ENCODE results near the genes PRCP, PCF11 and ANKRD42.

- PRO-cap, 2 experiments: no peak in any of the 2 experiments
These were observed 12.3 kb upstream of the THRSP start for GRCh38 chr11:78051087-78052006.

DNA sequence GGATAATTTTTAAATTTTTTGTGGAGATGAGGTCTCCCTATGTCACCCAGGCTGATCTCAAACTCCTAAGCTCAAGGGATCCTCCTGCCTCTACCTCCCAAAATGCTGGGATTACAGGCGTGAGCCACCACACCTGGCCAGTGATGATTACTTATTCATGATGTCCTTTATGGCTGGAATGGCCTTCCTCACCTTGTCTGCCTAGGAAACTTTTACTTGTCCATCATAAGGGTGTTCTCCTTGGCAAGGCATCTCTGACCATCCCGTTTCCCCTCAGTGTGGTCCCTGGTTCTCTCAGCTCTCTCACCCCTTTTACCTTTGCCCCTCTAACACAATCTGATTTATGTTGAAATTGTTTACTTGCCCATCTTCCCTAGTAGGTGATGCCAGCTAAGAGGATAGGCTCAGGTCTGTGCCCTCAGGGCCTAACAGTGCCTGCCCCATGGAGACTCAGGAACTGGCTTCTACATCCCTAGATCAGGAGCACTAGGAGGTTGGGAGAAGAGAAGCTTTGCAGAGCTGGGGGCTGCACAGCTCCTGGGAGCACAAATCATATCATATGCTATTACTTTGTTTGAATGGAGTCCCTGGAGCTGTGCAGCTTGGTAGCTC, 21.1 kb upstream of the ALG8 start:
- PRO-cap, 2 experiments: no peak in any of the 2 experiments

DNA sequence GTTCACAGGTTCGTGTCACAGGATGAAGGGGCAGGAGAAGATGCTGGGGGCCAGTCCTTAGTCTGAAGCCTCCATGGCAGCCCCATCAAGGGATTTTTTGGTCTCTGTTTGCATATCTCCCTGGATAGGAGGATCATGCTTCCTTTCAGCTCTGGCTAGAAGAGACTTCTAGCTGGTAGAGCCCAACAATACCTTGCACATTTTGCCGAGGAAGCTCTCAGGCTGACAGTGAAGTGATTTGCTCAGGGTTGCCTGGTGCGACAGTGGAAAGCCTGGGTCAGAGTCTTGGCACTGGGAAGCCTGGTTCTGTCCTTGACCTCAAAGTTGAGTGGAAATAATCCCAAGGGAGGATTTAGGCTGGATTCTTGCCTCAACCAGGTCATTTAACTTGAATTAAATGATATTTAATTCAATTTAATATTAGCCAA, 24.3 kb upstream of the ALG8 start:
- PRO-cap, 2 experiments: no peak in any of the 2 experiments

- PRO-cap, 2 experiments: no peak in any of the 2 experiments
These were observed 1.0 kb downstream of the KCTD21 start for GRCh38 chr11:78187367-78187807.

GRCh38 chr11:78374862-78375225, 42.8 kb downstream of the GAB2 start:
- PRO-cap, 2 experiments: no peak in any of the 2 experiments

DNA sequence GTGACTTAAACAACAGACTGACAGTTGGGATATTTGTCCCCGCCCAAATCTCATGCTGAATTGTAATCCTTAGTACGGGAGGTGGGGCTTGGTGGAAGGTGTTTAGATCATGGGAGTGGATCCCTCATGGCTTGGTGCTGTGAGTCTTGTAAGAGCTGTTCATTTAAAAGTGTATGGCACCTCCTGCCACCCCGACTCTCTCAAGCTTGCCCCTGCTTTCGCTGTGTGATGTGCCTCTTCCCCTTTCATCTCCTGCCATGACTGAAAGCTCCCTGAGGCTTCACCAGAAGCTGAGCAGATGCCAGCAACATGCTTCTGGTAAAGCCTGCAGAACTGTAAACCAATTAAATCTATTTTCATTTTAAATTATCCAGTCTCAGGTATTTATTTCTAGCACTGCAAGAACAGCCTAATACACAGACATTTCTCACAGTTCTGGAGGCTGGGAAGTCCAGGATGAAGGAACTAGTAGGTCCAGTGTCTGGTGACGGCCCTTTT, 40.8 kb downstream of the GAB2 start:
- PRO-cap, 2 experiments: no peak in any of the 2 experiments

DNA sequence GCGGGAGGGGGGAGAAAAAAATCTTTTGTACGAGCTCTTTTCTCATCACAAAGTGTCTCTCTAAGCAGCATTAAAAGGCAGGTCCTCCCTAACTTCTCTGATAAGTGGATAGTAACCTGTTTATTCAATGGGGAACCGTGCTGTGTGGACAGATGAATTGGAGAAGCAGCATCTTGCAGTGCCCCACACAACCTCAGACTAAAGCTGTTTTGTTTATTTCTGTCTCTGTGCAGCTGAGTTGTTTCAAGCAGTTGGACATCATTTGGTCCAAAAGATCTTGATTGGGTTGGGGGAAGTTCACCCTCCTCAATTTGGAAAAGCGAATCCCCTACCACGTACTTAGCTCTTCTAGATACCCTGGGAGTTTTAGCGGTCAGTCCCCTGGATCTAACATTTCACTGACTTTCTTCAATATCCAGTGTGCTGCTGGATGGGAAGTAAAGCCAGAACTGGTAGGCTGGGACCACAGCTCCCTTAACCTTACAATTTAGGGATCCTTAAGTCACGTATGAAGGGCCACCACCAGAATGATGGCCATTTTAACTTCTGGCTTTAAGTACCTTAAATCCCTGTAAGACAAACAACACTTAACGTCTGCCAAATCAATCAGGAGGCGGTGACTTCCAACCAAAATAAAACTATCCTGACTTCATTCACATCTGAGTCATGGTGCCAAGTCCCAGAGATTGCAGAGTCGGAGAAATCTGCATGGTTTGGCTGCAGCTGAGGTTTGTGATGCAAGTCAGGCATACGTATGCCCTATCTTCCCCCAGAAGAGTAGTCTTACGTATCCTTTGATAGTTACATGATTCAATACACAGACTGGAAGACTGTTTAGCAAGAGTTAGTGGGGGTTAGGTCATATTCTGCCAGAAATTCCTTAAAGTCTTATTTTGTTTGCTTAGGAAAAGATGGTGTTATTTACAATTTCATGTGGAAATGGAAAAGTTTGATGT, 1.5 kb upstream of the GAB2 start:
- PRO-cap, 2 experiments: no peak in any of the 2 experiments

DNA sequence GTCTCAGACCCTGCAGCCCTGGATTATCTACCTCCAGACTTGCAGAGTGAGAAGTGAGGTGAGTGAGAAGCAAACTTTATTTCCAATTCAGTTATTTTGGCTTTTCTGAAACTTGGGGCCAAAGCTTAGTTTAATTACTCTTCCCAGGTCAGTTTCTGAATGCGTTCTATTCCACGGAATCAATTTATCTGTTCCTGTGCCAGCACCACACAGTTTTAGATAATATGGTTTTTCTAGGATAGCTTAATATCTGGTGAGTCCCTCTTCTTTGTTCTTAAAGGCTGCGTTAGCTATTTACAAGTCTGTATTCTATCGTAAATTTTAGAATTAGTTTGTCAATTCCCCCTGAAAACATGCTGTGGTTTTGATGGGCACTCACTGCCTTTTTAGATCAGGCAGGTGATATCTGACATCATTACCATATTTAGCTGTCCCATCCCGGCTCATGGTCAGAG, 150.3 kb upstream of the NARS2 start:
- PRO-cap, 2 experiments: no peak in any of the 2 experiments

GRCh38 chr11:78833354-78833803, 258.7 kb upstream of the NARS2 start:
- PRO-cap, 2 experiments: no peak in any of the 2 experiments

GRCh38 chr11:79086924-79088102, 353.5 kb downstream of the TENM4 start:
- PRO-cap, 2 experiments: no peak in any of the 2 experiments

GRCh38 chr11:81709802-81710039, 1023.9 kb downstream of the FAM181B start:
- PRO-cap, 2 experiments: no peak in any of the 2 experiments

GRCh38 chr11:82899994-82900251, 307 bp downstream of the PRCP start:
- PRO-cap, 2 experiments: no peak in any of the 2 experiments

DNA sequence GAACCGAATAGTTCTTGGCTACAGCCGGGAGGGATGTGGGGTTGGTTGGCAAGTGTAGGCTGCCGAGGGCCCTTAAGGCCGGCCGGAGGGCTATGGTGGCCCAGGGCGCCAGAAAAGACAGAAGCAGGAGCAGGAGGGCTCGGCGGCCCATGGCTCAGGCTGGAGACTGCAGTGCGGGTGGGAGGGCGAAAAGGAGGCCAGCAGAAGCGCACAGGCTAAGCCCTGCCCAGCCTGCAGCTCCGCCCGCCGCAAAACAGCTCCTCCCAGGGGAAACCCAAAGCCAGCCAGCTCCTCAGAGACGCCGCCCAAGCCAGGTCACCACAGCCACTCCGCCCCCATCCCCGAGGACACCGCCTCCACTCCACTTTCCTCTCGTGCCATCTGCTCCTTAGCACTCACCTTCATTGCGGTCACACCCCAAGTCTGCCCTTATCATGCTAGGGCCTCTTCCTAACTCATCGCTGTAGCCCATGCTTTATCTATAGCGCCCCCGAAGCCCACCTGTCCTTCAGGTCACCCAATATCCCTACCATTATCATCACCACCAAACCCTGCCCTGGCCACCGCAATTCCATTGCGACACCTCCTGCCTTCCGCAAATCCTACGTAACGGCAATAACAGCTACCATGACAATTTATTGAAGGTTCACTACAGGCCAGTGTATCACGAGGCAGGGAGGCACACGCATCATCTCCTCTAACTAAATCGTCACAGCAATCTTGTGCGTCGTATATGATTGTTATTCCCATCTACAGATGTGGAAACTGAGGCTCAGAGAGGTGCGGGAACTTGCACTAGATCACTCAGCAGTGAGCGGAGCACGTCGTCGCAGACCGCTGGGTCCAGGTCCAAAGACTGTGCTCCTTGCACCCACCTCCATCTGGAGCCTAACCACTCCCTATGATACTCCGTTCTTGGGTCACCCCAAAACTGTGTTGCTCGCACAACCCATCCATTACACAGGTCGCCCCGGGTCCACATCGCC, at the start of gene PRCP:
PRCP (minus strand) TSS at position 179 of the 986 bp plus-strand sequence.
- PRO-cap, 2 experiments: peak in 2 of 2 experiments; most common plus-strand start position 364 of the sequence (in 2); most common minus-strand start position 168 of the sequence (in 2)

DNA sequence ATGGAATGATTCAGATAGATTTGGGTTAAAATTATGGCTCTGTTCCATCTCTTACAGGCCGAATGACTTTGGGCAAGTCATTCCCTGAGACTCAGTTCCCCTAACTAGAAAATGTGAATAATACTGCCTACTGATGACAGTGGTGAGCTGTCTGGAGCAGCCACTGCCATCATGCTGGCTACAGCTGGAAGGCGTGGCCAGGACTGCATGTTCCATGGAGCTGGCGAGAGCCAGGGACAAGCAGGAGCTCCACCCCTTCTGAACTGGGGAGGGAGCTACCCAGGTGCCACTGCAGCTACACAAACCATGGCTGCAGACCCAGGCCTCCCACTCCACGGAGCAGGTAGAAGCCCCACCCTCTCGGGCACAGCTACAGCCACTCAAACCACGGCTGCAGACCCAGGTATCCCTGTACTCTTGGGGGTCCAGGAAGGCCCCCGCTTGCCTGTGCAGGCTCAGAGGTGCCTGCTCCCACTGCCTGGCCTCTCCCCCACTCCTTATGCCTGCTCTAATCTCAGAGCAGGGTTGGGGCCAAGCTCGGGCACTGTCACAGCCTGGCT, 51.8 kb downstream of the RAB30 start:
- PRO-cap, 2 experiments: no peak in any of the 2 experiments

DNA sequence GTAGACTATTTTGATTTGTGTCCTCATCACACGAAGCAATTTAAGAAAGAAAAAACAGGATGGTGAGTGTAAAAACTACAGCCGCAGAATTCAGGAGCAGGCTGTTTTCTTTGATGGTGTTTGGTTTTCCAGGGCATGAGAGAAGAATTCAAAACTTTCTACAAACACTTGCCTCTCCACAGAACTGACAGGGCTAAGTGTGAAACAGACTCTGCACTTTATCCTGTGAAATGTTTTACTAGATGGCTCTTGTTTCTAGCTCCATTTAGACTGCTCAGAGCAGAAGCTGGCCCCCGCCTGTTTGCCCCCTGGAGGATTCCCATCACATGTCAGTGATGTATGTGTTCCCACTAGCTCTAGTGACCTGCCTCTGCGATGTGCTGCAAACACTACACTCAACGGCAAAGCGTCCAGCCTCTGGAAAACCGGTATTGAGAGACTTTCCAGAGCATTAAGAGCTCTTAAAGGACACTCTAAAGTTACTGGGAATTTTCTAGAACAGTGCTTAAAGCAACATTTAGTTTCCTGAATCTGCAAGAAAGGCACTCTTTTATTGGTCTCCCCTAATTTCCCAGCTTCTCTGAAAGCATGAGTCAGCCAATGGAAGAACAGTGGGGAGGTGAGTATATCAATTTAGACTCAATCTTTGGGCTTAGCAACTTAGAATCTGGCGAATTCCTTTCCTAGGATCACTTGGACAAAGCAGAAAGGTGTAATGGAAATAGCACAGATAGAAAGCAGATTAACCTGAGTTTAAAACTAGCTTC, 41.3 kb upstream of the PCF11 start:
- PRO-cap, 2 experiments: no peak in any of the 2 experiments

DNA sequence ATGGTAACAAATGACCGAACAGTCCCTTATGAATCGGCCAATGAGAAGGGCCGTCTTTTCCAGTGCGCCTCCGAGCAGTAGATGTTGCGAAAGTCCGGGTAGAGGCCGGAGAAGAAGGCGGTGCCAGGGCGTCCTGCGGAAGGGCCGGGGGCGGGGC, 168 bp upstream of the PCF11 start:
- PRO-cap, 2 experiments: peak in 1 of 2 experiments; most common minus-strand start position 86 of the sequence (in 1)

- PRO-cap, 2 experiments: peak in 2 of 2 experiments; most common plus-strand start chr11:83157155 (in 2)
These were observed at the start of gene PCF11 for GRCh38 chr11:83157042-83157259. PCF11 (plus strand) TSS chr11:83157131.

GRCh38 chr11:83158297-83158609, 1.3 kb downstream of the PCF11 start:
- PRO-cap, 2 experiments: peak in 1 of 2 experiments; most common plus-strand start chr11:83158424 (in 1); most common minus-strand start chr11:83158383 (in 1)

DNA sequence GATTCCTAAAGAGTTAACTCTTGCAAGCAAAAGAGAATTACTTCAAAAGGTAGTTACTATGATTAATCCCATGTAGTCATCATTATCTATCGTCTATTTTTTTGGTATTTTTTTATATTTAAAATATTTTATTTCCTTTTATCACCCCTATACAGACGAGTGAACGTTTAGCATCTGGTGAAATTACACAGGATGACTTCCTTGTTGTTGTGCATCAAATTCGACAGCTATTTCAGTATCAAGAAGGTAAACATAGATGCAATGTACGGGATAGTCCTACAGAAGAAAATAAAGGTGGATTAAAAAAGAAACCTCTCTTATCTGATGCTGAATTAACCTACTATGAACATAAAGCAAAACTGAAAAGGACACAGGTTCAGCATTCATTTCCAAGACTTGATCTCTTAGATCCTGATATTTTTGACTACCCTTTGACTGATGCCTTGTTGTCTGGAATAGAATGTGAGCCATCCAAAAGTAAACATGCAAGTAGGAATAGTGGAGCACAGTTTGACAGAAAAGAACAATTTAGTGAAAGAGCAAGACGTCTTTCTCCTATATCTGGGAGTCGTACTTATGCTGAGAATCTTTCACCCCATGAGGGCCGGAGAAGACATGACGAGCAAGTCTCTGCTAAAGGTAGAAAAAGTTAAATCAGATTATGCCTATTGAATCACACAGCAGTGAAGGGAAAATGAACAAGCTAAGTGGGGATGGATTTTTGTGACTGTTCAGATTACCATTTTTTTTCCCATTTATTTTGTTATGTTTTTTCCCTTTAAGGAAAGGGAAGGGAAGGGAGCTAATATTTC, 10.5 kb downstream of the PCF11 start:
- PRO-cap, 2 experiments: no peak in any of the 2 experiments

- PRO-cap, 2 experiments: peak in 2 of 2 experiments; most common plus-strand start chr11:83193777 (in 2); most common minus-strand start chr11:83193663 (in 2)
These were observed at the start of gene ANKRD42 for GRCh38 chr11:83192946-83193942. ANKRD42 (plus strand) TSS chr11:83193712.